ENCODE results near the gene GPR171.

DNA sequence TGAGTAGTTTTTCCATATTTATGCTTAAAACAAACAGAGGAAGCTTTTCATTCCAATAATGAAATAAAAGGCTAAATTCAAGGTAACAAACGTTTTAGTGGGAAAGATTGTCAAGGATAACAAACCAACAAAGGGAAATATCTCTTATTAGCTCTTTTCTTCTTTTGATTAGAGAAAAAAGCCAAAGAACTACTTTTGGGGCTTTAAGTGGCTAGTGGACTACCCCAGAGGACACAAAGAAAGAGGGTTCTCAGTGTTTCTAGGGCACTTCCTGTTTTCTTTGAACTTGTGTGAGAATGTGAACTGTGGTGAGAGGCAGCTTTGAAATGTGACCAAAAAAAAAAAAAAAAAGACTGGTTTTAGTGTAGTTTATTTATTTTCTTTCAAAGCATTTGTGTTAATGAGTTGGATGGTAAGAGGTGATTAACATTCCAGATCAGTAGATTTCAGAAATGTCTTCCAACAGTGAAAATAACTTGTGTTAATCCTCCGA is 32.3 kb downstream of the SELENOT start:
- PRO-cap, 3 experiments: no peak in any of the 3 experiments
- RAMPAGE, long total RNA, 2 experiments: no peak in any of the 2 experiments
- RRBS: no CpG with 5 or more reads among the region's 2 CpGs

DNA sequence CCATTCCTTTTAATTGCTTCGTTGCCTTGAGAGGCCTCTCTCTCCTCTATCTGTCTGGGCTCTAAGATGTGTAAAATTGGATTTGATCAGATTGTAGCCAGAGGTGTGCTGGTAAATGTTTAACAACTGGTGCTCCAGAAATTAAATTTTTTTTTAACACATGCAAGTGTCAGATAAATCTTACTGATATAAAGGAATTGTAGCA is 25.1 kb upstream of the ERICH6 start:
- PRO-cap, 3 experiments: no peak in any of the 3 experiments
- RAMPAGE, long total RNA, 2 experiments: no peak in any of the 2 experiments
- RRBS: no CpG with 5 or more reads among the region's 1 CpG

DNA sequence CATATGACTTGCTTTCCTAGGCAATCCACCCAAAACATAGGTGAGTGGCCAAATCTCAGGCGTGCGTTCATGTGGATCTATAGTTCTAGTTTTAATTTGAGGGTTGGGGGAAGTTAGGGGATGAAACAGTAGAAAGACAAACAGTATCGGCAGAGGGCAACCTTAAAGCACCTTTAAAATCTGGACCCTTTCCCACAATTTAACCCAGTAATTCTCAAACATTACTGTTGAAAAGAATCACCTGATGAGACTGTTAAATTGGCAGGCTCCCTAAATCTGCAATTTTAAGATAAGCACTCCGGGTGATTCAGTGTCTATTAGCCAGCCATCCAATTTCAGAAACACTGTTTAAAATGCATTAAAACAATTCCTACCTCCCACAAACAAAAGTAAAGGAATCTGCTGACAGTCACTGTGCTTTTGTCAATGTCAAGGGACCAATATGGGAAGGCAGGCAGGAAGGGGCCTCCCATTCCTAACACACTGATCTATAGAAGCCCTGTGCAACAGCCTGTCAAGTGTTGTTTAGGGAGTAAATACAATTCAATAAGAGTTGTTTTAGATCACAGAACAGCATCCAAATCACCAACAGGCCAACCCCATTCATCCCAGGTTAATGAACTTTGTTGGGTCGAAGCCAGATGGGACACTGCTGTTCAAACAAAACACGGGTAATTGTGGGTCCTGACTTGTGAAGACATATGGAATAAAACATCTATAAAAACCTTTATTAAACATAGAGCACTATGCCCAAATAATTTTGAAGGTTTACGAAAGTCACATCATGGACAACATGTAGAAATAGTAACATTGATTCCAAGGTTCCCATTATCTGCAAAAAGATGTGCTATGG is 21.4 kb downstream of the SIAH2 start:
- PRO-cap, 3 experiments: no peak in any of the 3 experiments
- RAMPAGE, long total RNA, 2 experiments: start-site peak on the minus strand in 2 of 2 experiments, centred at positions 422 to 579 of the sequence, 9 to 11 reads per replicate
- RRBS: no CpG with 5 or more reads among the region's 7 CpGs

DNA sequence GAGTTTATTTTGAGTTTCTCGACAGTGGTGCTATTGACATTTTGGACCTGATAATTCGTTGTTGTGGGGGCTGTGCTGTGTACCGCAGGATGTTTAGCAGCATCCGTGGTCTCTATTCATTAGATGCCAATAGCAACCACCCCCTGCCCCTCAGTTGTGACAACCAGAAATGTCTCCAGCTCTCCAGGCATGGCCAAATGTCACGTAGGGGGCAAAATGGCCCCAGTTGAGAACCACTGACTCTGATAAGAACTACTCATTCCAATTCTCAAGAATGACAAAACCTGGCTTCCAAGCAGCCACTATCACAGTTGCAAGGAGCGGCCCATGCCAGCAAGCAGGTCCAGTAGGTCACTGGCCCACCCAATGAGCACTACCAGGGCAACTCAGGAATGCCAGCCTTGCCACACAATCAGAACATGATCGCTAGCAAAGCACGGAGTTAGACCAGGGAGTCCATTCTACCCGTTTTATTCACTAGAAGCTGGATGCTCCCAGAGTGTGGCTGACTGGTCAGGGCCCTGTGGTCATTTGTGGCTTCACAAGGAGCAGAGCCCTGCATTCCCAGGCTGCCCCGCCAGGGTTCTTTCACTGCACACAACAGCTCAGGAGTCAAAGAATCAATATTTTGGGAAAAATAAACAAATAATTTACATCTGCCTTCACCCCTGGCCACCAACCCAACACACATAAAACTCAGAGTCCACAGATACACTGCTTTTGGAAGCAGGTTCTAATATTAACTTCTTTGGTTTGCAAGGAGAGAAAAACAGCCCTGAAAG is 16.3 kb downstream of the SIAH2 start:
- PRO-cap, 3 experiments: no peak in any of the 3 experiments
- RAMPAGE, long total RNA, 2 experiments: no peak in any of the 2 experiments
- RRBS: no CpG with 5 or more reads among the region's 10 CpGs

DNA sequence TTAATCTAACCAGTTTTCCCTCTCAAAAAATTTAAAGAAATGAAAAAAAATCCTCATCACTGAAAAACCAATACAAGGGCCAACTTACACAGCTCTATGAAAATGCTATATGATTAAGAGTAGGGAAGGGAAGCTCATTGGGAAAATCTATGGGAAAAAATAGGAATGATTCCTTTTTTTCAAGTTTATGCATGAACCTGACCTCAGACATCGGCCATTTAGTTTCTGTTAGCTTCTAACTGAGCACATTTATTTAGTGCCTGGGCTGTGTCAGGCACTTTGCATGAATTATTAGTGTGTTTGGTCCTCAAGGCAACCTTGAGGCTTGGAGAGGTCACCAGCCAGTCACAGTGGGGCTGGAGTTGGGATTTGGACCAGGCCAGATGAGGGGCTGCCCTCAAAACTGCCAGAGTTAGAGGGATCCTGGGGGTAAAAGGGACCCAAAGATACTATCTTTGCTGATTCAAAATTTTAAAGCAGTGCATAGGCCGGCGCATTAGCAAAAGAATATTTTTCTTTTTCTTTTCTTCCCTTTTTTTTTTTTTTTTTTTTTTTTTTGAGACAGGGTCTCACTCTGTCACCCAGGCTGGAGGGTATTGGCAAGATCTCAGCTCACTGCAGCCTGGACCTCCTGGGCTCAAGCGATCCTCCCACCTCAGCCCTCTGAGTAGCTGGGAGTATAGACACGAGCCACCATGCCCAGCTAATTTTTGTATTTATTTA is 8.0 kb downstream of the SIAH2 start:
- PRO-cap, 3 experiments: no peak in any of the 3 experiments
- RAMPAGE, long total RNA, 2 experiments: no peak in any of the 2 experiments
- RRBS: no CpG with 5 or more reads among the region's 5 CpGs

GRCh38 chr3:150756461-150757582 is 6.1 kb downstream of the SIAH2 start:
- PRO-cap, 3 experiments: peak in 1 of 3 experiments; most common minus-strand start chr3:150756844 (in 1)
- RAMPAGE, long total RNA, 2 experiments: start-site peak on the minus strand in 1 of 2 experiments, at chr3:150757144-150757293 at its widest, 5 reads per replicate
- RRBS: no CpG with 5 or more reads among the region's 9 CpGs

GRCh38 chr3:150770521-150771013 is 7.6 kb upstream of the SIAH2 start:
- PRO-cap, 3 experiments: no peak in any of the 3 experiments
- RAMPAGE, long total RNA, 2 experiments: no peak in any of the 2 experiments
- RRBS: no CpG with 5 or more reads among the region's 6 CpGs

GRCh38 chr3:150773514-150773752 is 10.5 kb upstream of the SIAH2 start:
- PRO-cap, 3 experiments: no peak in any of the 3 experiments
- RAMPAGE, long total RNA, 2 experiments: no peak in any of the 2 experiments

DNA sequence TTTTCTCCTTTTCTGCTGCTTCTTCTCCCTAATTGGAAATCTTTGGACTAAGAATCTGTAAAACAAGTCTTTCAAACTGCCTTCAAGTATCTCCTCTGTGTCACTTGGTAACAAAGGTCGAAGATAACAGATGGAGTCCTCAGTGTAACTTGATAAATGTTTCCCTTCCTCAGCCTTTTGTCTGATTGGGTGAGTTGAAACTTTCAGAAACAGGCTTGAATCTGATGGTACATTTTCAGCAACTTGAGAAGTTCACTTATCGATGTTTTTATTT is 315 bp upstream of the CLRN1 start:
- PRO-cap, 3 experiments: no peak in any of the 3 experiments
- RAMPAGE, long total RNA, 2 experiments: start-site peak on the minus strand in 2 of 2 experiments, centred at positions 54 to 73 of the sequence, 14 reads per replicate
- RRBS: no CpG with 5 or more reads among the region's 2 CpGs

DNA sequence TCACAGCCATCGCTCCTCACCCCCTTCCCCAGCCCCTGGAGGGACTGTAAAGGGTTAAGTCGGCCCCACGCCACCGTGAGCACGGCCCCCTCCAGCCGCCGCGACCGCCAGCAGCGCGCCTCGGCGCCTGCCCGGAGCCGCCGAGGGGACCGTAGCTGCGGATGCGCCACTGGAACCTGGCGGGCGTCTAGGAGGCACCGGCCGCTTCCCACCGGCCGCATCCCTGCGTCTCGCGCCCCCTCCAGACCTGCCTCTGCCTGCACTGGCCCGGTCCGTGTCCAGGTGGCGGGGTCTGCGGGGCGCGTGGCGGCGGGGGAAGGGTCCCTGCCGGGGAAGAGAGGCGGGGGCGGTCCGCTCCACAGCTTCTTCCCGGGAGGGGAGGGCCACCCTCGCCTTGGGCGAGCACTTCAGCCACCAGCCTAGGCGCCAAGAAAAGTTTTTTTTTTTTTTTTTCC is 608 bp downstream of the MED12L start:
- PRO-cap, 3 experiments: peak in 2 of 3 experiments; most common plus-strand start position 179 of the sequence (in 1); most common minus-strand start position 178 of the sequence (in 2)
- RAMPAGE, long total RNA, 2 experiments: no peak in any of the 2 experiments
- RRBS: under 1% methylated on average over 27 of the region's 44 CpGs

- PRO-cap, 3 experiments: no peak in any of the 3 experiments
- RAMPAGE, long total RNA, 2 experiments: no peak in any of the 2 experiments
- RRBS: no CpG with 5 or more reads among the region's 5 CpGs
Measured at GRCh38 chr3:151183354-151183836, 19.6 kb downstream of the GPR171 start.

GRCh38 chr3:151203049-151203540 is at the start of gene GPR171:
Gene GPR171 (minus strand): TSS chr3:151203216.
- PRO-cap, 3 experiments: no peak in any of the 3 experiments
- RAMPAGE, long total RNA, 2 experiments: no peak in any of the 2 experiments
- RRBS: no CpG with 5 or more reads among the region's 3 CpGs

DNA sequence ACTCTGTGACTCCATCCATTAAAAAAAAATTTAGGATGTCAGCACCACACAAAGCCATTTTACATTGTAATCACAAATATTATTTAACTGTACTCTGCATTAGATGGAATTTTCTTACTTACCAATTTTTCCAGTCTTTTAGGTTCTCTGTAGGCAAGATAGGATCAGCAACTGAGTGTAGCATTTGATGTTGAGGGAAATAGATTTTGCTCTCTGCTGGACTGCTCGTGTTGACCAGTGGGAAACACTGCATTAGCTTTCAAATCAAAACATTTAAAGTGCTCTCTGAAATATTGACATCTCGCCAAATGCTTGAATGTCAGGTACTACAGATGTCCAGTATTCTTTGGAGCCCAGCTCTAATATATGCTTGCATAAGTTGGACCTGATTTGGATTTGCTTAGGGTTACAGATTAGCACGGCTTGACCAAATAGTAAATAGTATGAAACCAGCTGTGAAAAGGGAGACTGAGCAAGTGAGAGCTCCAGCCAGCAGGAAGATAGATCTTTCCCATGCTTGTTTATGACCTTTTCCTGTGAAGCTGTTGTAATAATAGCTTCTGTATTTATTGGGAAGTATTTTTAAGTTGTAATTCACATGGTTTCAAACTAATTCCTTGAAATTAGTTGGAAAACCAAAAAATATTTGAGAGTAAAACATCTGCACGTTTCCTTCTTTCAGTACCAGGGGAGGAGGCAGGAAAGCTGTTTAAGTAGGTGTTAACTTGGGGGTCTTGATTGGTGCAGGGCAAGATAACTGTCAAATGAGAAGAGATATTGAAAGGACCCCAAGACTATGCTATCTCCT is 29.4 kb downstream of the P2RY14 start:
- PRO-cap, 3 experiments: no peak in any of the 3 experiments
- RAMPAGE, long total RNA, 2 experiments: no peak in any of the 2 experiments
- RRBS: no CpG with 5 or more reads among the region's 4 CpGs

DNA sequence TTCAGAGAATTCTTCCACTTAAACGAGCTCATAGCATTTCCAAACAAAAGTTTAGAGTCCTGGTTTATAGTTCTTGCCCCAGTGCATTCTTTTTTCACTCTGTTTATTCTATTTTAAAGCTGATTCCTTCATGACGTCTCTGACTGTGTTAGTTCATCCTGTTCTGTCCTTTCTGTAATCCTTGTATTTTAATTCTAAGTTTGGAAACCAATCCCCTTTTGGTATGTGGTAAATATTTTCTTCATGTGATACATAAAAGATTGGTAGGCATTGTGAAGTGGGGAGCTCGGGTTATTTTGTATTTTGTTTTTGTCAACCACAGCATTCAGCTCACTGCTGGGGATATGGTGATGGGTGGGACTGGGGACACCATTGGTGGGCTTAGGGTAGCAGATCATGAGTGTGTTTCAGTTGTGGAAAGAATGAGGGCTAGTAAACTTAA is 18.6 kb downstream of the P2RY14 start:
- PRO-cap, 3 experiments: no peak in any of the 3 experiments
- RAMPAGE, long total RNA, 2 experiments: no peak in any of the 2 experiments
- RRBS: no CpG with 5 or more reads among the region's 3 CpGs

- PRO-cap, 3 experiments: peak in 3 of 3 experiments; most common plus-strand start chr3:151269843 (in 2)
- RAMPAGE, long total RNA, 2 experiments: no peak in any of the 2 experiments
- RRBS: no CpG with 5 or more reads among the region's 5 CpGs
Measured at GRCh38 chr3:151269600-151270073, 8.7 kb downstream of the P2RY14 start.

DNA sequence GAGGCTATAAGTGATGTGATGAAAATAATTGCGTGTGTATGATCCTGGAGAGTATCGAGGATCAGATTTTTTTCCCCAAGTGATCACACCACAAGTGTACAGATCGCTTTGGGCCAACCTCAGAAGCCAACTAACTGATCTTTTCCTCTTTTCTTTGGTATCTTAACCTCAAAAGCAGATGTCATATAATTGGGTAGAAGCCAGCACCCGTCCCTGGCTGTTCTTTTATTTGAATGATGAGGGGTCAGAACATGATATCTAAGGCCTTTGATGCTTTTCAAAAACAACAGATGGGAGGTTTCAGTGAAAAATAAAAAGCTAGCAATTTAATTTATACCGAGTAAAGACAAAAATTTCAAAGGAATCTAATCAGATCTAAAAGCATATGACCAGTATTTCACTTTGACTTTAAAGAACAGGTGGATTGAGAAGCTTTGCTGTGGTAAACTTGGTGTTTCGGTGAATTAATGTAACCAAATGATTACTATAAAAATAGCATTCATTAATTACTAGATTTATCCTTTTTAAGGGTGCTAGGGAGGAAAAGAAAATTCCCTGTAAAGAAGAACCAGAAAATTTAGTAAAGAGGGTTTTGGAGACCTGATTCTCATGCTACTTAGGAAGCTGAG is 3.1 kb downstream of the P2RY14 start:
- PRO-cap, 3 experiments: no peak in any of the 3 experiments
- RAMPAGE, long total RNA, 2 experiments: no peak in any of the 2 experiments
- RRBS: no CpG with 5 or more reads among the region's 6 CpGs

DNA sequence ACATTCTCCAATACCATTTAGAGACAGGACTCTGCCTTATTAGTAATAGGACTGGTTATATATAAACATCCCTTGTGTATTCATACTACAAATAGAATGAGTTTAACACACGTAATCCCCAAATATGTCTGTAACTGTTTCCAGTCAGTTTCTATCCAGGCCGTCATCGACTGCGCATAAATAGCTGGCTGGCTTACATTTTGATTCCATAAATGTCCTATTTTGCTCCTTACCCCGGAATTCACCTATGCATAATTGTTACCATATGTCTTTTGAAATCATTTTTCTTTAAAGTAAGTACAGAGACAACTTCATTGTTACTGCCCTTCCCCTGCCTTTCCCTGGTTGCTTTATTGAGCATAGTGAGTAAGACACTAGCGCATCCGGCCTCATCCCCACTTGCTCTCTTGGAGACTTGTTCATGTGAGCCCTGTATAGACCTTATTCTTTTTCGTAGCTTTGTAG is 3.5 kb upstream of the P2RY14 start:
- PRO-cap, 3 experiments: no peak in any of the 3 experiments
- RAMPAGE, long total RNA, 2 experiments: no peak in any of the 2 experiments
- RRBS: no CpG with 5 or more reads among the region's 8 CpGs

GRCh38 chr3:151328371-151329150 is 788 bp downstream of the P2RY13 start:
- PRO-cap, 3 experiments: no peak in any of the 3 experiments
- RAMPAGE, long total RNA, 2 experiments: no peak in any of the 2 experiments
- RRBS: no CpG with 5 or more reads among the region's 10 CpGs

DNA sequence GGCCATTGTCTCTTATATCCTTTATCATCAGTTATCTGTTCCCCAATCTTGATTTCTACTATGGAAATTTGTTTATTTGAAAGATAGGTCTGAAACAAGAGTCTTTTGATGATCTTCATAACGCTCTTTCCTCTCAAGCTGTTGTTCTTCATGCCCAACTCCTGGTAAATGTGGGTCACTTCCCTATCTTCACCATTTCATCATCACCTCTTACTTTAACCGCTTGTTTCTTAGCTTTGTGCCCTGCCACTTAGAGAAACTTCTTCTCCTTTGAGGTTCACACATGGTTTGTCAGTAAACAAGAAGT is 16.8 kb upstream of the P2RY13 start:
- PRO-cap, 3 experiments: no peak in any of the 3 experiments
- RAMPAGE, long total RNA, 2 experiments: no peak in any of the 2 experiments
- RRBS: no CpG with 5 or more reads among the region's 2 CpGs

- PRO-cap, 3 experiments: no peak in any of the 3 experiments
- RAMPAGE, long total RNA, 2 experiments: no peak in any of the 2 experiments
Measured at GRCh38 chr3:151531235-151531640, 70.4 kb upstream of the IGSF10 start.